Vermiform appendix (tissue), 1 donor: ENCODE data around the gene CORT.

DNA sequence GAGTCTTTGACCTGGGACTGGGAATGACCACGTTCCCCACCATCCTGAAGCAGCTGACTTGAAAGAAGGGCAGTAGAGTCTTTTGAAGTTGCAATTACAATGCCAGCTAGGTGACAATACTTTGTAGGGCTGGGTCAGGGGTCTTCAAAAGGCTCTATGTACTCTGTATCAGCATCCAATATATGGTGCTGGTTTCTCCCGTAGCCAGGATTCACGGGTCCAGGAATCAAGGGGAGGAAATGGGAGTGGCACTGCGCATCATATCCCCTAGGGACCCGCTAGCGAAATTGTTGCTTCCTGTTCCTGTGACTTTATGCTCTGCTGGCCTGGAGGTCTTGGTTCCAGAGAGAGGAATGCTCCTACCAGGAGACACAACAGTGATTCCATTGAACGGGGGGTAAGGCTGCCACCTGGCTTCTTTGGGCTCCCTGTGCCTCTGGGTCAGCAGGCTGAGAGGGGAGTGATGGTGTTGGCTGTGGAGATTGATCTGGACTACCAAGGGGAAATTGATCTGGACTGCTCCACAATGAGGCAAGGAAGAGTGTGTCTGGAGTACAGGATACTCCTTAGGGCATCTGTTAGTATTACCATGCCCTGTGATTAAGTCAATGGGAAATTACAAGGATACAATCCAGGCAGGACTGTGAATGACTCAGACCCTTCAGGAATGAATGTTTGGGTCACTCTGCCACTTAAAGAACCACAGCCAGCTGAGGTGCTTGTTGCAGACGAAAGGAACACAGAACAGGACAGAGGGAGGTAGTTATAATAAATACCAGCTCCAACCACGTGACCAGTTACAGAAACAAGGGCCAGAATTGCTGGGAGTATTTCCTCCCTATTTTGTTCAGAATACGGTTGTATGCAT, 10.2 kb downstream of the SPSB1 start:
- PRO-cap = no peak

DNA sequence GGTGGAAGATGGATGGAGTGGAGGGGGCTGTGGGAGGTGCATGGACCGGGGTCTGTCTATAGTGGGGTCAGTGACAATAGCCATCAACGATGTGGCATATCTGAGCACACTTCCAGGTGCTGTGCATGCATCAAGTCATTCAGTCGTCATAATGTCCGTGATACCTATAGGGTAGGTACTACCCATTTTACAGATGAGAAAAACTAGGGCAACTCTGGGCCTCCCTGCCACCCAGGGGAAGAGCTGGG, 13.6 kb downstream of the SPSB1 start:
- PRO-cap = no peak

GRCh38 chr1:9325433-9326079, 32.9 kb downstream of the SPSB1 start:
- PRO-cap = no peak

DNA sequence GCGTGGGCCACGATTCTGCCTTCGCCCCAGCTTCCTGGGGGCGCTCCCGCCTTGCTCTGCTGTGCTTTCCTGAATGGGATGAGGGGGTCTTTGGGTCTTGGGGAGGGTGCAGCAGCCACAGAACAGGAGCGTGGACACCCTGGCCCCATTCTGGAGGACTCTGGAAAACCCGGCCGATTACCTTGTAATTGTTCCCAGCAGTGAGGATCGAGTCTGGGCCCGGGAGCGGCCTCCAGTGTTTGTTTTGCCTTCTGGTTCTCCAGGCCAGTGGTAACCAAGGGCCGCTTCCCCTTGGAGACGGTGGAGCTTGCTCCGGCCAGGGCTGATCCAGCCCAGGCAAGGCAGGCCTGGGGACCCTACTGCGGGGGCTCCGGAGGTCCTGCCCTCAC, 46.1 kb downstream of the SPSB1 start:
- PRO-cap = unidirectional peak, minus-strand start at position 152 of the sequence

DNA sequence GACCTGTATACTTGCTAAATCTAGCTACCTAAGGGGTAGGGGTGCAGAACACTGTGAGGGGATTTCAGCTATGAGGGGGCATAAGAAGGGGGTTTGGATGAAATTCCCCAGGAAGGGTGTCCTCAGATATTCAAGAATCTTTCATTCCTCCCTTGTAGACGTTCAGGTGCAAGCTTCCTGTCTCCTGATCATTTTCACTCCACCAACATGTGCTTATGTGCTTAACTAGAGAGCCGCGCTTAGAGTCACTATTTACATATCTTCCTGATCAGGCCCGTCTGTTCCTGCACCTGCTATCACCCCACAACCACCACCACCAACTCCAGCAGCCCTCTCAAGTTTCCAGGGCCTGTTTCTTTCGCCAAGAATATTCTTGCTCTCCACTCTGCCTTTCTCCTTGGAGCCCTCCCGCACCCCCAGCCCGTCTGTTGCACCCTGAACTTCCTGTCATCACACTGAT, 113.4 kb downstream of the SPSB1 start:
- PRO-cap = no peak

DNA sequence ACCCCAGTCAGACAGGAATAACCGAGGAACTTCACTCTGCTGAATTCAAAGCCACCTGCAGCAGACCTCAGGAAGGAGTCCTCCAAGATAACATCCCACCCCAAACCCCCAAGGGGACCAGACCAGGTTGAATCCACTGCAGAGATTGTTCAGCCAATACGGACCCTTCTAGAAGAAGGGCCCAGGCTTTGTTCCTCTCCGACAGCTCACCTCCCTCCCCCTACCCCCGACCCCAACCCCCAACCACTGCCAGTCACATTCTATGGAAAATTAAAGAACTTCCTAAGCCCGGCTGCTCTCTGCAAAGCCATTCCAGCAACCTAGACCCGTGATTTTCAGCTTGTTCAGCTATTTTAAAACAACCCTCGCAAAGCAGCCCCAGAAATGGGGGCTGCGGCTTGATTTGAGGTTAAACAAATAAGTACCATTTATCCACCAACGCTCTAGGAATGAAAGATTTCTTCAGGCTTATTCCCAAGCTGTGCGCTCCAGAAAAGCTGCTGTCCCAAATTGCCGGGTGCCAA, 117.3 kb upstream of the SLC25A33 start:
- PRO-cap = unidirectional peak, minus-strand start at position 301 of the sequence

GRCh38 chr1:9434878-9435508, 104.3 kb upstream of the SLC25A33 start:
- PRO-cap = no peak

DNA sequence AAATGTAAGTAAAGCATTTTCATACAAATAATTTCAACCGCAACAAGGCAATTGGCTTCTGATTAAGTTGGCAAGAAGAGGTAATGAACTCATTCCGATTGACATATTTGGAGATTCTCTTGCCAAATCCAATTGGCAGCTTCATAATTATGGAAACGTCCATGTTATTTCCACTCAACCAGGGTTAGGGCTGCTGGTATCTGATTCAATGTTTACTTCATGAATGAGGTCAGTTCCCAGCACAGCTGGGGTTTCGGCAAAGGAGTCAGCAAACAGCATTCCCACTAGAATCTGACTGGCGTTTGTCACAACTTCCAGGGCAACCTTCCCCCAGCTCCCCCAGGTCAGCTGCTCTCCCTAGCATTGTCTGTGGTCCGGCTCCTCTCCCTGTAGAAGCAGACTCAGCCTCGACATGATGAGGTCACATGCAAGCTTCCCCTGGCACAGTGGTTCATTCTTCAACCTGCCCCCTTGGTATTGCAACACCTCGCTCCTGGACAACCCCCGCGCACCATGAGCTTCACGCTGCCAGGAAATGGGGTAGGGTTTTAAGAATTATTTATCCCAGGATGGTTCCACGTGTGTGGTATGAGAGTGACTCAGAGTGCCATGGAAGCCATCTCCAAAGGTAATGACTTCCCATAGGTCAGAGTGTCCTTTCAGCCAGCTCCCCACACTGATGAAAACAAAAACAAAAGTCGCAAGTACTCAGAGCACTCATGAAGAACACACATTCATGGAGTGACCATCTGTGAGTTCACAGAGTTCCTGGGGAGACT, 100.7 kb upstream of the SLC25A33 start:
- PRO-cap = no peak

- PRO-cap = no peak
Measured at GRCh38 chr1:9589360-9589939, 739 bp downstream of the TMEM201 start.

DNA sequence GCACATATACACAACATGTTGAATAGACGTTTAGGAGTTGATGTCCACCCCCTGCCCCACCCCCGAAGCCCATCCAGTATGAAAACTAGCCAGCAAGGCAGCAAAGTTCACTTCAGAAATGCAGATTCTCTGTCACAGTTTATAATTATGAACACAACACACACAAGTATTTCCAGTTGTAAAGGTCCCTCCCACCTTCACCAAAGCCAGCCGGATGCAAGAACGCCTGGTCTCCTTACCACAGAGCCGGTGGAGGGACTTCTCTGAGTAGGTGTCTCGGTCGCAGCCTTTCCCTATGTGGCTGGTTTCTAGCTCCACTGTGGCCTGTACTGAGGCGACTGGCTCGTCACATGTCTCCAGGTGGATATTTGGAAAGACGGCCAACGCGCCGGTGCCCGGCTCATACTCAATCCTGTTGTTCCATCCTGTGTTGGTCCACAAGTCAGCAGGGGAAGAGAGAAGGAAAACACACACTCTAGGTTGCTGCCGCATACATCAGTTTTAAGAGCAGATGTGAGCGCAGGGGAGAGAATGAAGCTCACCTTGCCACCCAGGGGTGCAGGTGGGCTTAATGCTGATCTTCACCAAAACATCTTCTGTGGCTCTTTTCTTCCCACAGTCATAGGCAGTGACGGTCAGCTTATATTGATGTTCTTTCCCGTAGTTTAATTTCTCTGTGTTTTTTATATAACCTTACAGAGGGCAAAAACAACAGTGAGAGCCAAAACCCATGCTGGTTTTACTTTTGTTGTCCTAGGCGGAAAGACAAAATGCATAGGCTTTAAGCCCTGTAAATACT, 74.3 kb downstream of the CLSTN1 start:
- PRO-cap = no peak

- PRO-cap = no peak
Measured at GRCh38 chr1:9807630-9807961, 16.2 kb downstream of the CLSTN1 start.

- PRO-cap = no peak
Measured at GRCh38 chr1:9824453-9825050, 787 bp upstream of the CLSTN1 start.

DNA sequence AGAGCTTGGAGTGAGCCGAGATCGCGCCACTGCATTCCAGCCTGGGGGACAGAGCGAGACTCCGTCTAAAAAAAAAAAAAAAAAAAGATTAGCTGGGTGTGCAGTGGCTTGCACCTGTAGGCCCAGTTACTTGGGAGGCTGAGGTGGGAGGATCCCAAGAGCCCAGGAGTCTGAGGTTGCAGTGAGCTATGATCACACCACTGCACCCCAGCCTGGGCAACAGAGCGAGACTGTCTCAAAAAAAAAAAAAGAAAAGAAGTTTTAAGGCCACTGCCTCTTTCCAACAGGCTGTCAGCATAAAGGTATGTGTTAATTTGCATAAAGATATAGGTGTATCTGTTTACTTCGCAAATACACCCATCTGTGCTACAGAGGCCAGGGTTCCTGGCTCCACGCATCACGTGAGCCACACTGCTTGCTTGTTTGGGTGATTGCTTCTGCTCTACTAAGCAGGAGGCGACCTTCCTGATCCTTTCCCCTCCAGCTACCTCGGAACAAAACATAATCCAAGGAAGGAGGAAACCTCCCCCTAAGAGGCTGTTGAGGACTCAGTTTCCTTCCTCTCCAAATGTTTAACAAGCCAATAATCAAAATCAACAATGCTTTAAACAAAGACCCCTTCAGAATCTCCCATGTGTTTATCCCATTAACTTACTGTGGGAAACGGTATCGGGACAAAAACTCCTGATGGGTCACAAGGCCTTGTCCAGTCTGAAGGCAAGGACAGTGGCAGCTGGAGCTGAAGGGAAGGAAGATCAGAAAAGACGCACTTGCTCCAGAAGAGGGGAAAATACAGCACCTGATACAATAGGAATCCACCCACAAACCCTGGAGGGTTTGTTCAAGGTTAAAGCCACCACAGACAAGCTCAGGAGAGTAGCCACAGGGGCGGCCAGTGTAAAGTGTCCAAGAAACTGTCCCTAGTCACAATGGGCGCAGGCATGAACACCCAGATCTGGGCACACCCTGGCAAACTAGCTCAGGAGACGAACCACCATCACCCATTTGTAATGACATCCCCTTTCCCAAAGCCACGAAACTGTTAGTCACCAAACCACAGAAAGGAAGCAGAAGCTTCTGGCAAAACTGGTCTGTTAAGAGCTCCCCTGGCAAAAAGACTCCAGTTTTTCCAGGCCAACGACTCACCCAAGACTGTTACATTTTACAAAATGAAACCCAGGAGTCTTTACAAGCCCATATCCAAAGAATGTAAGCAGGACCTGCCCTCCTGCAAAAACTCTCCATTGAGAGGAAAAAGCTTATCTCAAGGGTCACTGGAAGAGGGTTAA, 17.3 kb downstream of the CTNNBIP1 start:
- PRO-cap = unidirectional peak, plus-strand start at position 1,123 of the sequence

DNA sequence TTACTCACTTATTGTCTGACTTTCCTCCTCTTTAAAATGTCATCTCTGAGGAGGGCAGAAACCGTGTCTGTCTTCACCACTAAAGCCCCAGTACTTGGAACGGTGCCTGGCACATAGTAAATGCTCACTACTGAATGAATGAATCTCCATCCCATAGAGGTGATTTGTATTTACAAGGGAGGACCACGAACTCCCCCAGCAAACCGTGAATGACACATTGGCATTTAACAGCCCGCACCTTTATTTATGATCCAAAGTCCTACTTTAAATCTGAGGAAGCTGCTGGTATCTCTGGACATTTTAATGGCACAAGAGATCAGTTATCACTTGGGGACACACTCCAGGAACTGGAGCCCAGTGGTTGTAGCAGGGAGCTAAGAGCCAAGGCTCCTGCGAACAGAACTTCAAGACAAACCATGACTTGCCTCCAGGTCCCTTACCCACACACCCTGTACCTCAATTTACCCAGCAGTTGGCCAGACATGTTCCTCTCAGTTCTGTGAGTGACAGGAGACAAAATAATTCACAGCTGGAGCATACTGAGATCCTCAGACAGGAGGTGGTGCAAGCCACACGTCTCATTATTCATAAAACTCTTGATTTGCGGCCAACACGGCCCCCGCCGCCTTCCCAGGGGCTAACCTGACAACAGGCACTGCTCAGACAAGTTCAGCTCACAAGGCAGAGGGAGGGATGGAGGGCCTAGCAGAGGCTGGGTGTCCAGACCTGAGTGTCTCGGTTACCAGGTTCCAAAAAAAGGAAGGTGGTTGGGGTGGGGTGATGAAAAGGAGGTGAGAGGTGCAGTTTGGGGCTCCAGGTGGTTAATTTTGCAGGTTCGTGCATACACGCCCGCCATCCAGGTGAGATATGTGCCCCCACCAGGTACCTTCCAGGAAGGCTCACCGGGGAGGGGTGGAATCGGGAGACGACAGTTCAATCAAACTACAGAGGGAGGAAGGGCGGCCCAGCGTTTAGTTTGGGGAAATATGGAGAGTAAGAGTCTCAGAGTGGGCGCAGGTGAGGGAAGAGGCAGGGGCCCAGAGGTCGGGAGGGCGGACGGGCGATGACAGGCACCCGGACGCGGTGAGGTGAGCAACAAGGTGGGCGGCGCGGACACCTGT, 966 bp downstream of the CTNNBIP1 start:
- PRO-cap = no peak

DNA sequence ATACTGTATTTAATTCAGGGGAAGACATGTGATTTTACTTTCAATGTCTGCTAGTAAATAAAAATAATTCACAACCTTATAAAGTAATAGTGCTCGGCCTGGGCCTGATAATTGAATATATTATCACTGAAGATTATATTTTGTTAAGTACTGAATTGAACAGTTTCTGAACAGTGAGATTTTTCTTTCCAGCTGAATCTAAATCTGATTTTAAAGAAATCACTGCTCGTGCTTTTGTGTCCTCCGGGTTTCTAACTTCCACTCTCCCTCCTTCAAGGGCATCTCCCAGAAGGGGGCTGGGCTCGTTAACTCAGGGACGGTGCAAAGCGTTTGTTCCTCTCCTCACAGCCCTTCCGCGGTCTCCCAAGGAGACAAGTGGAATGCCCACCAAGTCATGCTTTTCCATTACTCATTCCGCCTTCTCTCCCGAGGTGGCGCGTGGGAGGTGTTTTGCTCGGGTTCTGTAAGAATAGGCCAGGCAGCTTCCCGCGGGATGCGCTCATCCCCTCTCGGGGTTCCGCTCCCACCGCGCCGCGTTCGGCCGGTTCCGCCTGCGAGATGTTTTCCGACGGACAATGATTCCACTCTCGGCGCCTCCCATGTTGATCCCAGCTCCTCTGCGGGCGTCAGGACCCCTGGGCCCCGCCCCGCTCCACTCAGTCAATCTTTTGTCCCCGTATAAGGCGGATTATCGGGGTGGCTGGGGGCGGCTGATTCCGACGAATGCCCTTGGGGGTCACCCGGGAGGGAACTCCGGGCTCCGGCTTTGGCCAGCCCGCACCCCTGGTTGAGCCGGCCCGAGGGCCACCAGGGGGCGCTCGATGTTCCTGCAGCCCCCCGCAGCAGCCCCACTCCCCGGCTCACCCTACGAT, 591 bp upstream of the KIF1B start:
- PRO-cap = bidirectional peak, plus-strand start at position 449 of the sequence, minus-strand start at position 365 of the sequence; bidirectional peak, plus-strand start at position 502 of the sequence, minus-strand start at position 577 of the sequence; bidirectional peak, plus-strand start outside the sequence, minus-strand start at position 820 of the sequence

- PRO-cap = no peak
Measured at GRCh38 chr1:10296271-10296810, 86.0 kb downstream of the KIF1B start.

- PRO-cap = no peak
Measured at GRCh38 chr1:10353184-10353749, 45.6 kb upstream of the PGD start.

DNA sequence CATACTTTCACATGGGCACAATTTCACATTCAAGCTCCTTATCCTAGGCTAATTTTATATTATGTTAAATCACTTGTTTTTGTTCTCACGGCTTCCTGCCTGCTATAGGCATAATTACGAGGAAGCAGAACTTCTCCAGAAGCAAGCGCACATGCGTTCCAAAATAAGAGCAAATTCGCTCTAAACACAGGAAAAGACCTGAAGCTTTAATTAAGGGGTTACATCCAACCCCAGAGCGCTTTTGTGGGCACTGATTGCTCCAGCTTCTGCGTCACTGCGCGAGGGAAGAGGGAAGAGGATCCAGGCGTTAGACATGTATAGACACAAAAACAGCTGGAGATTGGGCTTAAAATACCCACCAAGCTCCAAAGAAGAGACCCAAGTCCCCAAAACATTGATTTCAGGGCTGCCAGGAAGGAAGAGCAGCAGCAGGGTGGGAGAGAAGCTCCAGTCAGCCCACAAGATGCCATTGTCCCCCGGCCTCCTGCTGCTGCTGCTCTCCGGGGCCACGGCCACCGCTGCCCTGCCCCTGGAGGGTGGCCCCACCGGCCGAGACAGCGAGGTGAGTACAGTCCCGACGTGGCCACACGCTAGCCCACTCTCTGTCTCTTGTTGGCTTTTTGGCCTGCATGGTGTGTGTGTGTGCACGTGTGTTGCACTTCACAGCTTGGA, at the start of gene CORT:
Gene CORT (plus strand): TSS at position 271 of the 672 bp plus-strand sequence.
- PRO-cap = no peak

GRCh38 chr1:10457135-10457706, 7.4 kb downstream of the CORT start:
- PRO-cap = no peak

DNA sequence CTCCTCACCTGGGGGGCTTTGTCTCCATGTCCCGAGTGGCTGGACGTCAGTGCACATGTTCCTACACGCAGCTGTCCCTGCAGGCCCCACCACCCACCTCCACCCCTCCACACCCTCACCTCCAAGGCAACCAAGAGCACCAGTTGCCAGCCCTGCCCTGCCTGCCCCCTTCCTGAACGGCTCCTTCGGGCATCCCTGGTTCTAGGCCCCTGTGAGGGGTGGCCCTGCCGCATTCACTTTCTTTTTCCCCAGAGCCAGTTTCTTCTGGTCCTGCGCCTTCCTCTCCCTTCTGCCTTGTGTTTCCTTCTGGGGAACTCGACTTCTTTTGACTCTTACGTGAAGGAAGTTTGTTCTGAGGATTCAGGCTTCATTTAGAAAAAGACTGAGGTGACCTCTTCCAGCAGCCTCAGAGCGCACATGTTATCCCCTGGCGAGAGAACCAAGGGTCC, 147.3 kb downstream of the PEX14 start:
- PRO-cap = no peak